Karpas-422 (cell line): ENCODE measurements around the gene XRCC3.

DNA sequence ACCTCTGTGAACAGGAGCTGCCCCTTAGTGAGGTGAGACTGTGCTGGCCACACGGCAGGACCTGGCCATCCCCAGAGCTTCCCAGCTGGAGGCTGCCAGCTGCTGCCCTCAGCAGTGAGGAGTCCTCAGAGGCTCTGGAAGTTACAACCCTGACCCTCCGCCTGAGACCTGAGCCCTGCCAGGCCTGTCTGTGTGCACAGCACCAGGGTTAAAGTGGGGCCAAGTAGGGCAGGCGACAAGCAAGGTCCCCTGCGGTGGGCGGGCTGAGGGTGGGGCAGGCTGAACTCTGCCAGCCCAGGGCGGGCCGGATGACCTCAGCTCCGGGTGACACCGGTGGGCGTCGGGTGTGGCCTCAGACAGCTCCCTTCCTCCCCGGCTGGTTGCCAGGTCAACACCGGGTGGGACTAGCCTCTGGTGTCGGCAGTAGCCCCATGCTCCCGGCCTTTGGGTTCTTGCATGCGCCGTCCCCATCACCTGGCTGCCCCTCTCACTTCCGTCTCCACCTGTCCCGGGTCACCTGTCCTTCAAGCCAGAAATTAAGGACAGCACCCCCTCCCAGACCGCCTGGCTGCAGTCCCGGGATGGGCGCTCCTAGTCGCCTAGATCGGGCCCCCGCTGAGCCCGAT is 9.1 kb upstream of the LBHD2 start:
- PRO-cap: no peak
- RAMPAGE, long total RNA: no peak

DNA sequence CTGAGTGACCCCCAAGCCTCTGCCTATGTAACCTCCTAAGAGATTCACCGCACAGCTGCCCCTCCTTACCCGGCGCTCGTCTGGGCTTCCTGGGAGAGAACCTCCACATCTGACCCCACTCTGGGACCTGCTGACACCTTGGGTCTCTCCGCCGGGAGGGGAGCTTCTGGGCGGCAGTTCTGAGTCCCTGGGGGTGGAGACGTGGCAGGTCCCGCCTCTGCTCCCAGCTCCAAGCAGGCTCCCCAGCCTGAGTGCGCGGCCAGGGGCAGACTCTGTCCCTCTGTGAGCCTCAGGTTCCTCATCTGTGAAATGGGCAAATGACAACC is 3.6 kb downstream of the EXOC3L4 start:
- PRO-cap: no peak
- RAMPAGE, long total RNA: no peak

GRCh38 chr14:103107229-103107897 is 12.8 kb downstream of the EXOC3L4 start:
- PRO-cap: no peak
- RAMPAGE, long total RNA: no peak

GRCh38 chr14:103126627-103127314 is 3.5 kb downstream of the TNFAIP2 start:
- PRO-cap: no peak
- RAMPAGE, long total RNA: no peak

DNA sequence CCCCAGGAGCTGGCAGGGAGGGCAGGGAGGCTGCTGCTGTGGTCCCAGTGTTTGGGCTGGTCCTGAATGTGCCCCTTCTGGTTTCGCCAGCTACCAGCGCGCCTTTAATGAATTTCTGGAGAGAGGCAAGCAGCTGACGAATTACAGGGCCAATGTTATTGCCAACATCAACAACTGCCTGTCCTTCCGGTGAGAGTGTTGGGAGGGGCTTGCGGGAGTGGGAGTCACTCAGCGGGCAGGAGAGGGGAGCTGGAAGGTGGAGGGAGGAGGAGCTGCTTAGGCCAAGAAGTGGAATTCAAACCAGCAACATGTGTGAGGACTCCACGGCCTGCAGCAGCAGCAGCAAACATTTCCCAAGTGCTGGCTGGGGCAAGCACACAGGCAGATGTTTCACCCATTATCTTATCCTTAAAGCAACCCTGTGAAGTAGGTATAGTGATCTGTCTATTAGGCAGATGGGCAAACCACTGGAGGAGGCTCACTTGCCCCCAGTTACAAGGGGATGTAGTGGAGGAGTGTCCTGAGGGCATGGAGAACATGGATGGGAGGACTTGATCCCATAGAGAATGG is 7.8 kb downstream of the TNFAIP2 start:
- PRO-cap: no peak
- RAMPAGE, long total RNA: no peak

- PRO-cap: no peak
- RAMPAGE, long total RNA: no peak
Observed at GRCh38 chr14:103205537-103206475, 82.5 kb downstream of the TNFAIP2 start.

DNA sequence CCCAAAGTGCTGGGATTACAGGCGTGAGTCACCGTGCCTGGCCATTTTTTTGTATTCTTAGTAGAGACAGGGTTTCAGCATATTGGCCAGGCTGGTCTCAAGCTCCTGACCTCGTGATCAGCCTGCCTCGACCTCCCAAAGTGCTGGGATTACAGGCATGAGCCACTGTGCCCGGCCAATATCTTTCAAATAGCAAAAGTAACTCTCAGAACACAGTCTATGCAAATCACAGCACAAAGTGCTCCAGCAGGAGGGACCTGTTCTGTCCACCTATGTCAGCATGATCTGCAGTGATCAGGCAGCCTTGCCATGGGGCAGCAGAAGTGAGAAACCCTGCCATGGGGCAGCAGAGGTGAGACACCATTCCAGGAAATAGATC is 78.6 kb upstream of the EIF5 start:
- PRO-cap: no peak
- RAMPAGE, long total RNA: no peak

- PRO-cap: no peak
- RAMPAGE, long total RNA: no peak
Observed at GRCh38 chr14:103395596-103396229, 10.5 kb downstream of the MARK3 start.

DNA sequence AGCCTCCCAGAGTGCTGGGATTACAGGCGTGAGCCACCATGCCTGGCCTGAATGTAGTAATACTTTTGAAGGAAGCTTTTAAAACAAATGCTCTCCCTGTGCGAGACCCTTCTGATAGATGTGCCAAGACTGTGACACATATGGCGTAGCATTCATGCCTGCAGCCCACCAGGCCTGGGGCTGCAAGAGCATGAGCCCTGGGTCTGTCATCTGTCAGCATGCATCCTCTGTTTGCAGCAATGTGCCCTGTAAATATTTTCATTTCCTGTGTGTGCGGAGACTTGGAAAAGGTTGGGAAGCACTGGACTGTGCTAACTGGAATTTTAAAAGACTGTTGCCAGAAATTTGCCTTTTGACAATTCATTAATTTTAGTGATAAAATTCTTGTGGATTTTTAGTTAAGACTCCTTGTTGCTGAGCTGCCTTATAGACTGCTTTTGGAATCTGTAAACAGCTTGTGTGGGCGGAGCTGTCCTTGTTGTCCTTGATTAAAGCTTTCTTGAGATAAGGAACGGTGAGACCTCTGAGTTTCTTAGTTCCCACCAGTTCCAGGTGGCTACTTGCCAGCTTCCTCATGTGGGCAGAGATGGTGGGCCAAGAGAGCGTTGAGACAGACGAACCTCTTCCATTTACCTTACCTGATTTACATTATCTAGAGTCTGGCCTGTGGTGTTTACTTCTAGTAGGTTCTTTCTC is 23.4 kb downstream of the MARK3 start:
- PRO-cap: no peak
- RAMPAGE, long total RNA: no peak

GRCh38 chr14:103484495-103484829 is 38.2 kb downstream of the CKB start:
- PRO-cap: no peak
- RAMPAGE, long total RNA: no peak

GRCh38 chr14:103528052-103528865 is 737 bp upstream of the TRMT61A start:
- PRO-cap: no peak
- RAMPAGE, long total RNA: no peak

DNA sequence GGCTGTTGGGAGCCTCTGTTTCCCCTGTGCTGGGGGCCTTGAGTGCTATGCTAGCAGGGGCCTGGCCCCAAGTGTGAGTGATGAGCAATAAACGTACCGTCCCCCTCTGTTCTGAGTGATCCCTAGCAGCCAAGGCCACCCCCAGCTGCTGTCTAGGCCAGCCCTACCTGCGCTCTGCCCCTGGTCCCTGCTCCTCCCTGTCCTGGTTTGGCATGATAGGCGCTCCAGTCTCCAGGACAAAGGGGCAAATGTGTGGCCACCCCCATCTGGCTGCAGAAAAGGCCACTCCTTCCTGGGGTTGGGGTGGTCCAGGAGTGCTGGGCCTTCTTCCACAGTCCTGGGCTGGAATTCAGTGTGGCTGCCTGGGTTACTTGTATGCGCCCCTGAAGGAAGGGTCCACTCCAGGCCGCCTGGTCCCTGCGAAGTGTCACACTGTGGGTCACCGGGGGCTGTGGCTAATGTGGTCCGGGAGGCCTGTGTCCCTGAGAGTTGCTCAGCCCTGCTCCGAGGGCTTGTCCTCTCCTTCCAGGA is 7.0 kb downstream of the TRMT61A start:
- PRO-cap: no peak
- RAMPAGE, long total RNA: no peak

- PRO-cap: no peak
- RAMPAGE, long total RNA: no peak
Observed at GRCh38 chr14:103556345-103556670, 6.1 kb downstream of the BAG5 start.

- PRO-cap: no peak
- RAMPAGE, long total RNA: no peak
Observed at GRCh38 chr14:103576402-103577128, 13.8 kb downstream of the COA8 start.

- PRO-cap: no peak
- RAMPAGE, long total RNA: no peak
Observed at GRCh38 chr14:103669947-103670355, 40.9 kb downstream of the KLC1 start.

DNA sequence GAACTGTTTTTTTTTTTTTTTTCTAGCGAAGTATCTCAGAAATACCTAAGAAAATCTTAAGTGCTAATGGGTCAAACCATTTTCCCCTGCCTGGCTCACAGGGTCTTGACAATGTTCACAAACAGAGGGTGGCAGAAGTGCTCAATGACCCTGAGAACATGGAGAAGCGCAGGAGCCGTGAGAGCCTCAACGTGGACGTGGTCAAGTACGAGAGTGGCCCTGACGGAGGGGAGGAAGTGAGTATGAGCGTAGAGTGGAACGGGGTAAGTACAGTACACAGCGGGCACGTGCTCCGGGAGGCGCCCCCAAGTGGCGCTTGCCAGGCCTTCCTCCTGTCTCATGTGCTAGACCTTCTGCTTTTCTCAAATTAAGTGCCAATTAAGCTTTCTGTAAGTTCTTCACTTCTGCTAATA is 36.0 kb downstream of the XRCC3 start:
- PRO-cap: unidirectional peak, minus-strand start at position 244 of the sequence
- RAMPAGE, long total RNA: no peak

- PRO-cap: bidirectional peak, plus-strand start at chr14:103715730, minus-strand start at chr14:103715421
- RAMPAGE, long total RNA: no peak
Observed at GRCh38 chr14:103715195-103715582, at the start of gene XRCC3. Gene XRCC3, minus strand, starts transcription at chr14:103715451.

- PRO-cap: no peak
- RAMPAGE, long total RNA: no peak
Observed at GRCh38 chr14:103716158-103716464, 501 bp downstream of the ZFYVE21 start.

- PRO-cap: no peak
- RAMPAGE, long total RNA: no peak
Observed at GRCh38 chr14:103742050-103742531, 26.5 kb downstream of the ZFYVE21 start.

DNA sequence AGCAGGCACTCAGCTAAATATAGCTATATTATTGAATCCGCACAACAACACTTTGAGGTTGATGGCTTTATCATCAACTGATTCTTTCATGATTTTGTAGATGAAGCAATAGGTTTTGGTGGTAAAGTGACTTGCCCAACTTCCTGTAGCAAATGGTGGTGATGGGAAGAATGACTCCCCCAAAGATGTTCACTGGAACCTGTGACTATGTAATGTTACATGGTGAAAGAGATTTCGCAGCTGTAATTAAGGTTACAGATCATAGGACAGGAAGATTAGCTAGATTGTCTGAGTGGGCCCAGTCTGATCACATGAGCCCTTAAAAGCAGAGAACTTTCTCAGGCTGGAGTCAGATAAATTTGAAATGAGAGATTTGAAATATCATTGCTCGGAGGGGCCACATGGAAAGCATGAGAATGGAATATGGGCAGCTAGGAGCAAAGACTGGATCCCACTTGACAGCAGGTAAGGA is 3.3 kb downstream of the TDRD9 start:
- PRO-cap: no peak
- RAMPAGE, long total RNA: no peak